Measurements from ENCODE around the genes PKD2L1, NDUFB8, BTRC, FGF8 and HPS6.

DNA sequence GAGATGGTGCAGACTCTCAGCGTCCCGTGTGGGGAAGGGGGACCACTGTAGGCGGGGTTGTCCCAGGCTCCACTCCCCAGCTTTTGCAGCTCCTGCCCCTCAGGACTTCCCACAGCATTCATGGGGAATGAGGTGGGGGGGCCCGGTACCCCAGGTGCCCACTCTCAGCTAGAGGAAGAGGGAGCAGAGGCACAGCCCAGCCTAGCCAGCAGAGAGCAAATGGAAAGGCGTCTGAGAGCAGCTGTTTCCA lies at the start of gene PKD2L1:
PKD2L1 (minus strand) TSS at position 247 of the 250 bp plus-strand sequence.
- PRO-cap: no peak
- RAMPAGE, long total RNA, 4 experiments: no peak in any of the 4 experiments

- PRO-cap: no peak
- RAMPAGE, long total RNA, 4 experiments: no peak in any of the 4 experiments
Measured at GRCh38 chr10:100339215-100339764, 7.7 kb upstream of the SCD start.

DNA sequence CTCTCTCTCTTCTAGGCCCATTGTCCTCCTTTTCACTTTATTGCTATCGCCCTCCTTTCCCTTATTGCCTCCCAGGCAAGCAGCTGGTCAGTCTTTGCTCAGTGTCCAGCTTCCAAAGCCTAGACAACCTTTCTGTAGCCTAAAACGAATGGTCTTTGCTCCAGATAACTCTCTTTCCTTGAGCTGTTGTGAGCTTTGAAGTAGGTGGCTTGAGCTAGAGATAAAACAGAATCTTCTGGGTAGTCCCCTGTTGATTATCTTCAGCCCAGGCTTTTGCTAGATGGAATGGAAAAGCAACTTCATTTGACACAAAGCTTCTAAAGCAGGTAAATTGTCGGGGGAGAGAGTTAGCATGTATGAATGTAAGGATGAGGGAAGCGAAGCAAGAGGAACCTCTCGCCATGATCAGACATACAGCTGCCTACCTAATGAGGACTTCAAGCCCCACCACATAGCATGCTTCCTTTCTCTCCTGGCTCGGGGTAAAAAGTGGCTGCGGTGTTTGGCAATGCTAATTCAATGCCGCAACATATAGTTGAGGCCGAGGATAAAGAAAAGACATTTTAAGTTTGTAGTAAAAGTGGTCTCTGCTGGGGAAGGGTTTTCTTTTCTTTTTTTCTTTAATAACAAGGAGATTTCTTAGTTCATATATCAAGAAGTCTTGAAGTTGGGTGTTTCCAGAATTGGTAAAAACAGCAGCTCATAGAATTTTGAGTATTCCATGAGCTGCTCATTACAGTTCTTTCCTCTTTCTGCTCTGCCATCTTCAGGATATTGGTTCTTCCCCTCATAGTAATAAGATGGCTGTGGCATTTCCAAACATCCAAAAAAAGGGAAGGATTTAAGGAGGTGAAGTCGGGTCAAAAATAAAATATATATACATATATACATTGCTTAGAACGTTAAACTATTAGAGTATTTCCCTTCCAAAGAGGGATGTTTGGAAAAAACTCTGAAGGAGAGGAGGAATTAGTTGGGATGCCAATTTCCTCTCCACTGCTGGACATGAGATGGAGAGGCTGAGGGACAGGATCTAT lies 14.4 kb downstream of the SCD start:
- PRO-cap: no peak
- RAMPAGE, long total RNA, 4 experiments: no peak in any of the 4 experiments

DNA sequence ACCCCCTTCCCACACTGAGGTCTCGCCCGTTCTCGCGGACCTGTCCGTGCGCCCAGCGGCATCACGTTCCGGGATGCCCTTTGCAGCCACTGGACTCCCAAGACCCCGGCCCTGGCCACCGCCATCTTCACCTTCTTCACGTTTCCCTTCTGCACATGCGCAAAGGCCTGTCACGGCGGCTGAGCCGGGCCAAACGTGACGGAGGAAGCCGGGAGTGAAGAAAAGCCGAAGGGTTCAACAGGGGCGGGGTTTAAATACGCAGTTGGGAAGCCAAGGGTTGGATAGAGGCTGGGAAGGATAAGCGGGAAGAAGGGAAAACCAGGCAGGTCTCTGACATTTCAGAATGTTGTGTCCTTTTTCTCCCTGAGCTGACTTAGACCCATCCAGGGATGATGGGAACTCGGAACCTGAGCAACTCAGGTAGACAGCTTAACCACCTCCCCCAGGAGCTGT lies at the start of gene NDUFB8:
NDUFB8 (minus strand) TSS at position 145 of the 453 bp plus-strand sequence.
- PRO-cap: bidirectional peak, plus-strand start at position 280 of the sequence, minus-strand start at position 144 of the sequence
- RAMPAGE, long total RNA, 4 experiments: start-site peak on the minus strand in 3 of 4 experiments, centred at positions 136 to 145 of the sequence, 112 to 2,775 reads per replicate

DNA sequence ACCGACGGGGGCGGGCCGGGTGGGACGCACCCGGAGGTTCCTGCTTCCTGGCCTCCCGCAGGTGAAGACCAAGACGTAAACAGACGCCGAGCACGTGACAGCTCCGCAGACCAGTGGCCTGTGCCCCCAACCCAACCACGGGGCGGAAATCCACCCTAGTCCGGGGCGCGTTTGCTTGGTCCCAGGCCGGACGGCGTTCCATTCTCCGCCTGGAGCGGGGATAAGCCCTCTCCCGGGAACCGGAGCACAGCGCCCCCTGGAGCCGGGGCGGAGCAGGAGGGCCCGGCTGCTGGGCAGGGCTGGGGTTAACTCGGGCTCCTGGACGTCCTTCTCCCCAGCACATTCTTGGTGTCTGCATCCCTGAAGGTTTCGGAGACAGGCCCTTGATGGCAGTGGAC lies 2.0 kb upstream of the LZTS2 start:
- PRO-cap: bidirectional peak, plus-strand start at position 145 of the sequence, minus-strand start outside the sequence
- RAMPAGE, long total RNA, 4 experiments: no peak in any of the 4 experiments

DNA sequence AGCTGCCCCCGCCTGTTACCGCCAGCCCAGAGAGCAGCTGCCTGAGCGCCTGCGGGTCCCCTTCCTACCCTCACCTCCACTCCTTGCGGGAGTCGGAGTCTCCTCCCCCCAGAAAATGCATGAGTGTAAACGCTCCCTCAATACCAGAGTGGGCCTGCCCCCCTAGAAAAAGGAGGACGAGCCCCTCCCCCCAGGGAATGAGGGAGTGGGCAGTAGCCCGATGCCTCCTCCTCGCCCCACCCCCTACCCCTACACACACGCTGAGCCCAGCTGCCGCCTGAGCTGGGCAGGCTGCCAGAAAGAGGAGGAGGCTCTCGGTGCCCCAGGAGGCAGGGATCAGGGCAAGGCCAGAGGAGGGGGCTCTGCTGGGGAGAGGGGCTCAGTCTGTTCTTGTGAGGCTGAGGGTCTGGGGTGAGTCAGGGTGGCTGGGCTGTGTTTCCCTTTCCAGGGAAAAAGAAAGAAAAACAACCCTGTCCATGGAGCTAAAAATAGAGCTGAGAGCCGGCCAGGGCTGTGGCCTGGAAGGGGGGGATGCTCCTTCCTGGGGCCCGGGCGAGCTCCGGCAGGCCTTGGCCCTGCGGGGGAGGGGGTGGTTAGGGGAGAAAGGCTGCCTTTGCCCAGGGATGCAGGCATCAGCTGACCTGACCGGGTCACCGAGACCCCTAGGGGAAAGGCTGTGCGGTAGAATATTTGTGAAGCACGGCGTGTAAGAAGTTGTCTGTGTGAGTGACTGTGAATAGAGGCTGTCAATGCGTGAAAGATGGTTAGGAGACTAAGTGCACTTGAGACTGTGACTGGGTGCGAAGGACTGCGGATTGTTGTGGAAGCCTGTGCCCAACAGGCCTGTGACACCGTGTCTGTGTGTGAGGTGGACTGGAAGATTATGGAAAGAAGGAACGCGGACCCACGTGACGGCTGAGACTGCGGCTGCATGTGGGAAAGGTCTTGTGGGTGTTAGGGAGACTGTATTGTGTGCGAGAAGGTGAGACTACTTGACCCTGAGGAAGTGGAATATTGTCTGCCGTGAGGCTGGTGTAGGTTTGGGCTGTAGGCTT lies 1.3 kb upstream of the LZTS2 start:
- PRO-cap: unidirectional peak, plus-strand start at position 791 of the sequence; bidirectional peak, plus-strand start outside the sequence, minus-strand start at position 883 of the sequence
- RAMPAGE, long total RNA, 4 experiments: start-site peak on the plus strand in 2 of 4 experiments, centred at positions 293 to 853 of the sequence, 5 to 22 reads per replicate

DNA sequence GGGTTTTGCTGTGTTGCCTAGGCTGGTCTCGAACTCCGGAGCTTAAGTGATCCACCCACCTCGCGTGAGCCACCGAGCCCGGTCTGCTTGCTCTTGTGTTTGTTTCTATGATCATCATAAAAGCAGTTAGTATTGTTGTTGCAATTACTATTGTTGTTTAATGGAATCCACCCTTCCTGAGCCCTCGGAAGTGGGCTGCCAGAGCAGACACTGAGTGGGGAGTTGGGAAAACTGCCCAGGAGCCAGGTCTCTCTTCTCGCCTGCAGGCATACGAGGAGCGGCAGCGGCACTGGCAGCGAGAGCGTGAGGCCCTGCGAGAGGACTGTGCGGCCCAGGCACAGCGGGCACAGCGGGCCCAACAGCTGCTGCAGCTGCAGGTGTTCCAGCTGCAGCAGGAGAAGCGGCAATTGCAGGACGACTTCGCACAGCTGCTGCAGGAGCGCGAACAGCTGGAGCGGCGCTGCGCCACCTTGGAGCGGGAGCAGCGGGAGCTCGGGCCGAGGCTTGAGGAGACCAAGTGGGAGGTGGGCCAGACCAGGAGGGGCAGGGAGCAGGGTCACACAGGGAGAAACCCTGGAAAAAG lies 5.7 kb downstream of the LZTS2 start:
- PRO-cap: no peak
- RAMPAGE, long total RNA, 4 experiments: start-site peak on the plus strand in 1 of 4 experiments, centred at position 269 of the sequence, 20 reads per replicate

DNA sequence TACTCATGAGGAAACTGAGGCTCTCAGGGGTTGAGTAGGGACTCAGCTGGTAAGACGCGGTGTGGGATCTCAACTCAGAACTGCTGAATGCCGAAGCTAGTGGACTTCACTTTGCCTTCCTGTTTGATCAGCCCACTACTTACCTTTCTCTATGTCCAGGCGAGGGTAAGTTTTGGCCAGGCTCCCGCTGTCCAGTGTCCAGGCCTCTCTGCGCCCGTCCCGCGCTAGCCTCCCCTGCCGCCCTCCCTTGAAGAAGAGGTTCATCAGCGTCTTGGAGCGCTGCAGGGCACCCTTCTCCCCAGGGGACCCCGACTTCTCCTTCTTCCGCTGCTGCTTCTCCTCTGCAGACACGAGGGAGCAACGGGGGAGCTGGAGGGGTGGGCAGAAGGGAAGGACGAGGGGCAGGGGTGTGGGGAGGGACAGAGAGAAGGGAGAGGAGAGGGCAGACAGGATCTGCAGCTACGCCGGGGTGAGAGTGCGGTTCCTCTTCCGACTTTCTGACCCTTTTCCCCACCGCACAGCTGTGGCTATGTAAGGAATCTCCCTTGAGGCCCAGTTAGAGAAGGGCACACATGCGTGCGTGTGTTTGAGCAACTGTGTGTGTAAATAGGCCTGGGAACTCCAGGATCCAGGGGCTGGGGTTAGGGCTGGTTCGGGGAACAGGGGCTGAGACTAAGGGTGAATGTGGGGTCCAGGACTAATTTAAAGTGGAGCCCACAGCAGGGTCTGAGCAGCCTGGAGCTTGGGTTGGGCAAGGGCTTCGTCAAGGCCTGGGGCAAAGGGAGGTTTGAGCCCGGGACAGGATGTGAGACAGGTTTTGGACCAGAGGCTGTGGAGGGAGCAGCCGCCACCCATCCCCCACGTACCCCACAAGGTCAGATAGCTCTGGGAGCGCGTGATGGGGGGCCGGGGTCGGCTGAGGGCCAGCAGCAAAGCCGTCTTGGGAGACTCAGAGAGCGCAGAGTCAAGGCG lies 12.7 kb downstream of the PDZD7 start:
- PRO-cap: no peak
- RAMPAGE, long total RNA, 4 experiments: no peak in any of the 4 experiments

DNA sequence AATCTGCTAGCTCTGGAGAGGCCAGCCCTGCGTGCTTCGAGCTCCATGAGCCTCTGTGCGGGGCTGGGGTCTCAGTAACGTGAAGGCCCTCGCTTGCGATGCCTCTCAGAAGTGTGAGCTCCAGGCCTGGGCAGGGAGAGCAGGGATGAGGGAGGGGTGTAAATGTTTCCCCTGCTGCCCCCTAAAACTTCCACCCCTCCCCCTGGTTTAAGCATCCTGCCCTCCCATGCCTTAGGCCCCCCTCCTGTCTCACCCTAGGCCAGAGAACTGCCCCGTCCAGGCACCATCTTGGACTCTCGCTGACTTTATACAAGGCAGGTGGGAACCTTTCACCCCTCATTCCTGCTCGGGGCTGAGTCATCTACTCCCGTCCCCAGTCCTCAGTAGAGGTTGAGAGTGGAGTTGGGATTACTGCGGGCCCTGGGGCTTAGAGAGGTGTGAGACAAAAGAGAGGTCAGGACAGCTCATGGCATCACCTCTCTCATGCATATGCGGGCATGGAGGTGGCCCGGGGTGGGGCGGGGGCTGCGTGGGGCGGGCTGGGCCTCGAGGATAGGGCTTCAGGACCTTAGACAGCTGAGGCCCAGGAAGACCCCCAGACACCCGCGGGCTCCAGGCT lies 561 bp downstream of the PDZD7 start:
- PRO-cap: unidirectional peak, plus-strand start at position 383 of the sequence
- RAMPAGE, long total RNA, 4 experiments: no peak in any of the 4 experiments

GRCh38 chr10:101042513-101043354 lies 11.7 kb downstream of the SFXN3 start:
- PRO-cap: bidirectional peak, plus-strand start at chr10:101042948, minus-strand start at chr10:101042711; bidirectional peak, plus-strand start at chr10:101043293, minus-strand start at chr10:101043212
- RAMPAGE, long total RNA, 4 experiments: no peak in any of the 4 experiments

DNA sequence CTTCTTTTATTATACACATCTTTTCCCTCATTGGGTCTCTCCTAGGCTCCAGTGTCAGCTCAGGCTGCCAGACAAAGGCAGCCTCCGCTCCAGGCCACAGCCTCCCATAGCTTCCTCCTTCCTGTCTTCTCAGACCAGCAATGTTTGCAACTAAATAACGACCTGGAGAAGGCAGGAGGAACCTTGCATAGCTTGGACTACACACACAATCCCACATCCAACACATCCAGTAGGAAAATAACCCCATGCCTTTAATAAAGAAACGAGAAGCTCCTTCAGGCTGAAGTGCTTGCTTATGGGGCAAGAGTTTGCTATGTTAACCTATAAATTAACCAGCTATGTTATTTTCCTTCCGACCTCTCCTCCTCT lies 12.4 kb downstream of the SFXN3 start:
- PRO-cap: no peak
- RAMPAGE, long total RNA, 4 experiments: no peak in any of the 4 experiments

GRCh38 chr10:101136556-101137092 lies 5.5 kb downstream of the TLX1 start:
- PRO-cap: no peak
- RAMPAGE, long total RNA, 4 experiments: no peak in any of the 4 experiments

- PRO-cap: no peak
- RAMPAGE, long total RNA, 4 experiments: no peak in any of the 4 experiments
Measured at GRCh38 chr10:101310553-101311499, 43.1 kb upstream of the BTRC start.

DNA sequence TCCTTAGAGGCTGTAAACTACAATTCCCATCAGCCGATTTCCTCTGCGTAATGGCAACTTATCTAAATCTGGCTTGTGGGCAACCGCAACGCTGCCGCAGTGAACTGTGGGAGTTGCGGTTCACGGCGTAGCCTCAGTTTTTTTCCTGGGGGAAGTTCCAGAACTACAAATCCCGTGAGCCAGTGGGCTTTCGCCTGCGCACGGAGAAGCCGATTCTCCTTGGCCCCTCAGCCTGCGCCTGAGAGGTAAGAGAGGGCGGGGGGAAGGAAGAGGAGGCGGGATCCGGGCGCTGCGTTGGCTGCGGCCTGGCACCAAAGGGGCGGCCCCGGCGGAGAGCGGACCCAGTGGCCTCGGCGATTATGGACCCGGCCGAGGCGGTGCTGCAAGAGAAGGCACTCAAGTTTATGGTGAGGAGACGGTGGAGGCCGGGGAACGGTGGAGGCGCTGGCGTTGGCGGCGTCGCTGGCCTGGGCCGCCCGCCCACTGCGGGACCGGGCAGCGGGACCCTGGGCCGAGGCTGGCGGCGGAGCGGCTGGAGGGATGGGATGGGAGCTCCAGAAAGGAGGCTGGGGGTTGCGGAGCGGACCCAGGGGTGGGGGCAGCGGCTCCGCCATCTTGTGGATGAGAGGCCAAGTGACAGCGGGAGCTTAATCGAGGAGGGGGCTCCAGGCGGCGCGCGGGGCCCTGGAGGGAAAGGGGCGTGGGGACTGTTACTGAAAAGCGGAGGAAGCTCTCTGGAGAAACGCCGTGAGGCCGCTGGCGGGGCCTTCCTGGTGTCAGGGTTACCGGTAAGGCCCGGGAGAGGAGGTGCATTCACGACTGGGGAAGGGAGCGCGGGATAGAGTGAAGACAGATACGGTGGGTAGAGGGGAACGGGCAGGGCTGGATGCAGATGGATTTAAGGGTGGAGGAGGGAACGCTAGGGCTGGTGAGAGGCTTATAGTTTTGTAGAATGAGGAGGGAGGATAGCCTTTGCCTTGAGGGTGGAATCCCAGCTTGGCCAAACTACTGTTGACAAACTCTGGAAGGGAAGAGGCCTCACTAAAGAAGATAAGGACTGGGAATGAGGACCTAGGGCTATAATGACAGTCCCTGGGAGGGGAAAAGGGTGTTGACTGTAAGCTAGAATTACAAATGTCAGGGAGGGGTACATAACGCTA lies at the start of gene BTRC:
BTRC (plus strand) TSS at position 344 of the 1,160 bp plus-strand sequence.
- PRO-cap: unidirectional peak, plus-strand start at position 248 of the sequence
- RAMPAGE, long total RNA, 4 experiments: start-site peak on the plus strand in 3 of 4 experiments, centred at positions 320 to 343 of the sequence, 113 to 648 reads per replicate

- PRO-cap: no peak
- RAMPAGE, long total RNA, 4 experiments: no peak in any of the 4 experiments
Measured at GRCh38 chr10:101578750-101579105, 9.3 kb downstream of the POLL start.

DNA sequence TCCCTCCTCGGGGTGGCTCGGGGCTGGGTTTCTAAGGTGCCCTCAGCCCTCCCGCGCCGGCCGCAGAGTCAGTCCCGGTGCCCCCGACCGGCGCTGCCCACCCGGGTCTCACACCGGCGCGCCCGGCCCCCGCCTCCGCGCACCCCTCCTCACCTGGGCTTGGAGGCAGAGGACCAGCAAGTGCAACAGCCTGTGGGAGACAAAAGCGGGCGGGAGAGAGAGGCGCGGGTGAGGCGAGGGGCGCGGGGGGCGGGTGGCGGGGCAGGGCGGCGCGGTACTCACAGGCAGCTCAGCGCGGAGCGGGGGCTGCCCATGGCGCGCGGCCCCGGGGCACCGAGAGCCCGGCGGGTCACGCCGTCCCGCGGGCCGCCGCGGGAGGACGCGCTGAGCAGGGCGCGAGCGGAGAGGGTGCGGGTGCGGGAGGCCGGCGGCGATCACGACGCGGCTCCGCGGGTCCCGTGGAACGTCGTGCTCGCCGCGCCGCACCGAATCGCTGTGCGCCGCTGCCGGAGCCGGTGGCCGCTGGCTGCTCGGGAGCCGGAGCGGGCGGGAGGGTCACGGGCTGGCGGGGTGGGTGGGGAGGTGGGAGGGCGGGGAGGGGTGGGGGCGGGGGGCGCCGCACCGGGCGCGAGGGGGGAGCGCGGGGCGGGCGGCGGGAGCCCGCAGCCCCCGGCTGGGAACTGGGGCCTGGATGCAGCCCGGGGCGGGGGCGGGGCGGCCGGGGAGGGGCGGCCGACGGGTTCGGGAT lies at the start of gene FGF8:
FGF8 (minus strand) TSS at position 528 of the 748 bp plus-strand sequence.
- PRO-cap: no peak
- RAMPAGE, long total RNA, 4 experiments: no peak in any of the 4 experiments

DNA sequence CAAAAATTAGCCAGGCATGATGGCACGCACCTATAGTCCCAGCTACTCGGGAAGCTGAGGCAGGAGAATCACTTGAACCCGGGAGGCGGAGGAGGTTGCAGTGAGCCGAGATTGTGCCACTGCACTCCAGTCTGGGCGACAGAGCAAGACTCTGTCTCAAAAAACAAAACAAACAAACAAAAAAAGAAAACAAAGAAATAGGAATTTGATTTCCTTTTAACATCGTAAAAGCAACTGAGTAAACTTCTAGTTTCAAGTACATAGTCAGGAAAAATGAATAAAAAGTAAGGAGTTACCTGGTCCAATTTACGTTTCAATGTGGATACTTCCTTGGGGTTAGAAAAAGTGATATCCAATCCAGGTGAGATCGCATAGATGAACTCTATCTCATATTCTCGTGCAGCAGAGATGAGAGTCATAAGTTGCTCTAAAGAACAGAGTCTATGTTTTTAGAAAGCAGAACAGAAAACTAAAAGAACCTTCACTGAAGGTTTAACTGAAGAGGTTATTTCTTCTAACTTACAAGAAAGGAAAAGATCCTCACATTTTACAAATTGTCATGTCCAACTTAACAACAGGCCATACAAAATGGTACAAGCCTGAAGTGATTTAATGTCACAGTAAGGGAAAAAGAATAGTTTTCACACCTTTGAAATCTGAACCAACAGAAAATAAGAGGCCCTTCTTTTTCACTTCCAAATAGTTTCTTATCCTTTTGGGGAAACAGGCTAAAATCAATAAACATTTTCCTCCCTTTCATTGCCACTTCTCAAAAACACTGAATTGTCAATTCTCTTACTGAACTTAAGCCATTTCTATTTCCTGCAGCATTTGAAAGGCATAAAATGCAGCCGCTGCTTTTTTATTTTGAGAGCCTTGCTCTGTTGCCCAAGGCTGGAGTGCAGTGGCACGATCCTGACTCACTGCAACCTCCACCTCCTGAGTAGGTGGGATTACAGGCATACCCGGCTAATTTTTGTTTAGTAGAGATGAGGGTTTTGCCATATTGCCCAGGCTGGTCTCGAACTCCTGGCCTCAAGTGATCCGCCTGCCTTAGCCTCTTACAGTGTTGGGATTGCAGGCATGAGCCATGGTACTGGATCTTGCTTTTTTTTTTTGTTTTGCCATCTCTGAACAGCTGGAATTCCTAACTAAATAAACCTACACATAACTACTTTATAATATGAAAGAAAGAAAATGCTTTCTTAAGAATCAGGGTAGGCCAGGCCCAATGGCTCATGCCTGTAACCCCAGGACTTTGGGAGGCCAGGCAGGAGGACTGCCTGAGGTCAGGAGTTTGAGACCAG lies 7.9 kb downstream of the OGA start:
- PRO-cap: no peak
- RAMPAGE, long total RNA, 4 experiments: no peak in any of the 4 experiments

GRCh38 chr10:101939836-101940221 lies 96.2 kb upstream of the KCNIP2 start:
- PRO-cap: no peak
- RAMPAGE, long total RNA, 4 experiments: no peak in any of the 4 experiments

- PRO-cap: bidirectional peak, plus-strand start at chr10:102065443, minus-strand start at chr10:102065240
- RAMPAGE, long total RNA, 4 experiments: no peak in any of the 4 experiments
Measured at GRCh38 chr10:102065030-102065511, at the start of gene HPS6. HPS6 (plus strand) TSS chr10:102065349.

DNA sequence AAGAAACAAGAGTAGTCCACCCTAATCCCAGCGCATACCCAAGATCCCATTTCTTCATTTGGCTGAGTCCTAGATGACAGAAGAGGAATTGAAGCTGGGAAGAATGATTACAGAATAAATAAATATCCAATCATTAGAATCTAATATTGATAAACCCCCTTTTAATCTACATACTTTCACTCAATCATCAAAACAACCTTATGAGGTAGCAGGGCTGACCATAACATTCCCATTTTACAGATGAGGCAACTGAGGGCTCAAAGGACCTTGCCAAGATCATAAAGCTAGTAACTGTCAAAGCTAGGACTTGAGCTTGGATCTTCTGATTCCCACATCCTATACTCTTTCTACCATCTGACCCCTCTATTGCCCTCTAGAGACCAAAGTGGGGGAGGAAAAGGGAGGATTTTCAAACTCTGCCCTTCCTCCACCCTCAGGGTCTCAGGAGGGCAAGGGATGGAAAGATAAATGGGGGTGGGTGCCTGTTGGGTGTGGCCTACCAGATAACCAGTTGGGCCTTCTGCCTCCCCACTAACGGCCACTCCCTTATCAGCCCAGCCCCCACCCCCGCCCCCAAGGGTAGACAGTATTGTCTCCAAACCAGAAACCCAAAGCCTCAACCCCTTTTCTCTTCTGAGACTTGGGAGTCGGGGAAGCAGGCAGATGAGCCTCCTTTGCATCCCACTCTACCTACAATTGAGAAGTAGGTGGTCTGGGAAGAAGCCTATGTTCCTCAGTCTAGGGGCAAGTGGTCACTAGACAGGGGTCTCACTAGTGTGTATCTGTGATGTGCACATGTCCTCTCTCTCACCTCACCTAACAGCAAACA lies 7.9 kb downstream of the LDB1 start:
- PRO-cap: no peak
- RAMPAGE, long total RNA, 4 experiments: no peak in any of the 4 experiments

Measured in transverse colon (tissue), 4 donors.